Breast (tissue), 4 donors: ENCODE data around the gene ZZZ3.

DNA sequence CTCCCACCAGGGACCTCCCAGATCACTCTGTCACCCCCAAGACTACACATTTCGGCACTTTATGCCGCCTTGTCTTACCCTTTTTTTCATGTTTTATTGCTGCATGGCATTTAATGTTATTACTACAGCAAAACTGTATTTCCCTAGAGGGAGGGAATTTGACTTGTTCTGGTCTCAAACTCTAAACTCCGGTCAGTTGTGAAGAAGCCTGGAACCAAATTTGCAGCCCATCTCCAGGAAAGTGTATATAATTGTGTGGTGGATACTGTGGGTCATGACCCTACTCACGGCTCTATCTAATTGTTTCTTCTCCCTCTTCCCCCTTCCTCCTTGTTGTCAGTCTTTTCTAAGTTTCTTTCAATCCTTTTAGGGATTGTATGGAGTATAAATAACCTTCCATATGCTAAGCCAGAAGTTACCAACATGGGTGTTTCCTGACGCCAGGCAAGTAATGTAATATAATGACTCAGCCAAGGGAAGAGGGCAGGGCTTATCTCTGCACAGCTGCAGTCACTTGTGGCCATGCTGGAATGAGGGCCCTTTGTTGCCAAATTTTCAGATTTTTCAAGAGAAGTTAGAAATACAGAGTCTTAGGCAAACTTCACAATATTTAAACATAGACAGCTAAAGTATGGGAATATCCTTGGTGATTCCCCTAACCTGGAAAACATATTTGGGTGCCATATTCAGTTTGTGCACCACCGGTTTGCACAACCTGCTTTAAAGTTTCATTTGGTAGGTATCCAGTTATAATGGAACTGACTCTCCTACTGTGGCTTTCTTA, 194.5 kb downstream of the ST6GALNAC3 start:
- PRO-cap, 3 experiments: no peak in any of the 3 experiments
- RRBS: no CpG with 5 or more reads among the region's 6 CpGs

GRCh38 chr1:76474017-76474527, 393.2 kb upstream of the ST6GALNAC5 start:
- PRO-cap, 3 experiments: no peak in any of the 3 experiments
- RRBS: no CpG with 5 or more reads among the region's 2 CpGs

DNA sequence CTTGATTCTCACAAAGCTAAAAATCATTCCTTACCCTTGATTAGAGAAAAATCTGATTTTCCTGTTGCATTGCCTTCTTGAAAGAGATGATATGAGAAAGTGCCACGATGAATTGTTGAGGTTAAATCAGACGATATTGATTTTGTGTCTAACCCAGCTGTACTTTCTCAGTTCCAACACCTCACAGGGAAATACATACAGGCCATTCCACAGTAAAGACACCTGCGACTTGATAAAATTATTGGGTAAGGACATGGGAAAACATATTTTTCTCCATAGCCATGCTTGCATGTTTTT, 255.5 kb upstream of the ST6GALNAC5 start:
- PRO-cap, 3 experiments: no peak in any of the 3 experiments
- RRBS: no CpG with 5 or more reads among the region's 3 CpGs

DNA sequence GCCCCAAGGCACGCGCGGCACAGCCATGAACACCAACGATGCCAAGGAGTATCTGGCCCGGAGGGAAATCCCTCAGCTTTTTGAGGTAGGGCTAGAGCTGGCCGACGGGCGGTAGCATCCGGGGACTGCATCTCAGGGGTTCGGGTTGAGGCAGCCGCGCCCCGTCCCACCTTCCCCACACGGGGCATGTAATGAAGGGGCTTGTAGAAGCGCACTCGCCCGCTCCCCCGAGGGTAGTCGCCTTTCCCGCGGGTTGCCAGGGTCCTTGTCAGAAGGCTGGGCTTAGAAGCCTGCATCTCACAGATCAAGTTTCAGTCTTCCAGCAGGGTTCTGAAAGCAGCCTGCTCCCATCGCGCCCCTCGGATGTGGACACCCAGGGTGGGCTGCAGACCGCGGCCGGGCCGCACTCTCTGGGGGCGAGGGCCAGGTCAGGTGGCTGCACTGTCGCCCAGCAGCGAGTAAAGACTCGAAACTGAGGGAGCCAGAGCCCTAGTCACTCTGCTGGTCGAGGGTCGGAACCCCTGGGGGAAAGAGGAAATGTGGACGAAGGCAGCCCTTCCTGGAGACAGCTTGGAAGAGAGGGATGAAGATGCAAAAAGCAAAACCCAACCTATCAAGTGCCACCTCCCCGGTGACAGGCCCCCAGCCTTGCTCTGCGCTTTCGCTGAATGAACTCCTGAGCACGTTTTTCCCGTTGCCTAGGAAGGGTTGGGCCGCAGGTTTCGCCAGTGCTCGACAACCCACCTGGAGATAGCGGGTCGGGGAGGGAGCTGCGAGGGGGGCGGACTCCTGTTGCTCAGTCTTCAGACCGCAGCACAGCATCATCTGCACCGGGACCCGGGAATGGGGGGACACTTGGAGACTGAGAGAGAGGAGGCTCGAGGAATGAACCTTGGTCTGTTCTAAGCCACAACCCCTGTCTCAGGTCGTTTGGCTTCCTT, 740 bp downstream of the AK5 start:
- PRO-cap, 3 experiments: no peak in any of the 3 experiments
- RRBS: 1% methylated on average over 9 of the region's 52 CpGs

- PRO-cap, 3 experiments: no peak in any of the 3 experiments
- RRBS: no CpG with 5 or more reads among the region's 9 CpGs
These were observed 131.2 kb downstream of the AK5 start for GRCh38 chr1:77412819-77413599.

GRCh38 chr1:77515395-77515911, 167.0 kb downstream of the ZZZ3 start:
- PRO-cap, 3 experiments: no peak in any of the 3 experiments
- RRBS: 17% methylated on average over 3 of the region's 9 CpGs

GRCh38 chr1:77681911-77682839, at the start of gene ZZZ3:
ZZZ3 (minus strand) TSS chr1:77682658.
- PRO-cap, 3 experiments: peak in 3 of 3 experiments; most common plus-strand start chr1:77682723 (in 1); most common minus-strand start chr1:77682647 (in 2)
- RRBS: 3% methylated on average over 8 of the region's 34 CpGs

DNA sequence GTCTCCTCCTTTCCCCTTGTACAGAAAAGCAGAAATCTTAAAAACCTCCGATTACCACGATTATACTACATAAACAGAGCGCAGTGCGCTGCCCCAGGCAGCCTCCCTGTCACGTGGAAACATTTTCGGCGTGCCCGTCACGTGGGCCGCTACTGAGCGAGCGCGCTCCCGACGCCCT, 271 bp upstream of the ZZZ3 start:
- PRO-cap, 3 experiments: peak in 3 of 3 experiments; most common minus-strand start position 115 of the sequence (in 3)
- RRBS: no CpG with 5 or more reads among the region's 15 CpGs

DNA sequence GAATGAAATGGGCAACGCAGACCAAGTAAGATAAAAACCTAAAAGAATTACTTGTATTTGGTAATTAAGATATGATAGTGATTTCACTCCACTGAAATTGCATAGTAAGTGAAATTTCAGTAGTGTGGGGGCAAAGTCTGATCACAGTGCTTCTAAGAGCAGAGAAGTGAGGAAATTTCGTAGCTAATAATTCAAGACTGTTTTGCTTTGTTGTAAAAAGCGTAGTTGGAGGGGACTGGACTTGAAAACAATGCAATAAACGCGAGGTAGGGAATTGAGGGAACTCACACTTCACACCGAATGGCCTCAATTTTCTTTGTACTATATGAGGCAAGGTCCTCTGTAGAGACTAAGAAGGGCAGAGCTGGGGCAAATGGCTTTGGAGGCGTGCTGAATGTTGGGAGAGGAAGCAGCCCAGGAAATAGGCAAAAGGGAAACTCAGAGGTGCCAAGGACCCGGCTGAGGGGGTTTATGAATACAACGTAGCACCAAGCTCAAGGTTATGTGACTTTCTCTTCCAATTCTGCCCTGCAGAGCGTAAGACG, 624 bp upstream of the GIPC2 start:
- PRO-cap, 3 experiments: no peak in any of the 3 experiments
- RRBS: no CpG with 5 or more reads among the region's 11 CpGs

DNA sequence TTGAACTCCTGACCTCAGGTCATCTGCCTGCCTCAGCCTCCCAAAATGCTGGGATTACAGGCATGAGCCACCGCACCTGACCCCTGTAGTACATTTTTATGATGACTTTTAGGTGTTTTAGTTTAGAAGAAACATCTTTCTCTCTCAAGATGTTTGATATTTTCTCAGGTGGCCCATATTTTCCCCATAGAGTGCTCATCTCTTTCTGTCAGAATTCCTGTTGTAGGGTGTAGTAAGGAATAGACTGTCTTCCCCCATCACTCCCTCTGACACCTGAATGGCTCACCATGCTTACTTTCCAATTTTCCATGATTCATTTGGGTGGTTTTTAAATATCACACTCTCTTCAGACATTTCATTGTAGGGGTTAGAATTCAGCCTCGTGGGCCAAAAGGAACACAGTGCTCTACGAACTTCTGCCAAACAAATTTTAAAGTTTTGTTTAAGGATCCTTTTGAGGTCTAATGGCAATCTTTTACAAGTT, 24.0 kb downstream of the GIPC2 start:
- PRO-cap, 3 experiments: no peak in any of the 3 experiments
- RRBS: no CpG with 5 or more reads among the region's 3 CpGs

GRCh38 chr1:78121672-78122479, 76.1 kb downstream of the GIPC2 start:
- PRO-cap, 3 experiments: no peak in any of the 3 experiments
- RRBS: no CpG with 5 or more reads among the region's 4 CpGs

DNA sequence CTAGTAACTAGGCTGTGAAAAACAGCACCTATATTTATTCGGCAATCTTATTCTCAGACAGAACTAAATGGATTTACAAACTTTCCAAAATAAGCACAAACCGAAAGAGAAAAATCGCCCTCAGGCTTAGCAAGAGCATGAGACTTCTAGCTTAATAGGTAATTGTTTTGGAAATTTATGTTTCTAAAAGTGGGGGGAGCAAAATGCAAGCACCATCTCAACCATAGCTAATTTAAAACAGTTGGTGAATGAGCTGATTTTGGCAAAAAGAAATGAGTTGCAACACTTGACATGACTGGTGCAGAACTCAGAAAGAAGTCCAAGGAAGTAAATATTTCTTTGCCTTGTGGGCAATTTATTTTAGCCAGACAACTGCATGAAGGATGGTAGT, 71.5 kb upstream of the PTGFR start:
- PRO-cap, 3 experiments: no peak in any of the 3 experiments
- RRBS: no CpG with 5 or more reads among the region's 3 CpGs

GRCh38 chr1:78642046-78642697, 7.5 kb upstream of the IFI44 start:
- PRO-cap, 3 experiments: no peak in any of the 3 experiments
- RRBS: no CpG with 5 or more reads among the region's 3 CpGs

DNA sequence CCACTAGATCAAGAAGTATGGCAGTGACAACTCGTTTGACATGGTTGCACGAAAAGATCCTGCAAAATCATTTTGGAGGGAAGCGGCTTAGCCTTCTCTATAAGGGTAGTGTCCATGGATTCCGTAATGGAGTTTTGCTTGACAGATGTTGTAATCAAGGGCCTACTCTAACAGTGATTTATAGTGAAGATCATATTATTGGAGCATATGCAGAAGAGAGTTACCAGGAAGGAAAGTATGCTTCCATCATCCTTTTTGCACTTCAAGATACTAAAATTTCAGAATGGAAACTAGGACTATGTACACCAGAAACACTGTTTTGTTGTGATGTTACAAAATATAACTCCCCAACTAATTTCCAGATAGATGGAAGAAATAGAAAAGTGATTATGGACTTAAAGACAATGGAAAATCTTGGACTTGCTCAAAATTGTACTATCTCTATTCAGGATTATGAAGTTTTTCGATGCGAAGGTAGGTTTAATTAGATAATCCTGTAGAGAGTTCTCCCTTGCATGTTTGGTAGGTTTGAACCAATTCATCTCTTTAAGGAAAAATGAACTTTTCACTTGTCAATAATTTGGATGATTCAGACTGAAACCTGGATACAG, 653 bp downstream of the IFI44 start:
- PRO-cap, 3 experiments: no peak in any of the 3 experiments
- RRBS: no CpG with 5 or more reads among the region's 6 CpGs

- PRO-cap, 3 experiments: no peak in any of the 3 experiments
- RRBS: no CpG with 5 or more reads among the region's 3 CpGs
These were observed 46.3 kb upstream of the ADGRL4 start for GRCh38 chr1:79052804-79053263.

- PRO-cap, 3 experiments: no peak in any of the 3 experiments
- RRBS: no CpG with 5 or more reads among the region's 1 CpG
These were observed 367.8 kb upstream of the ADGRL2 start for GRCh38 chr1:81432947-81433224.

- PRO-cap, 3 experiments: peak in 3 of 3 experiments; most common plus-strand start chr1:81802886 (in 2); most common minus-strand start chr1:81802736 (in 2)
- RRBS: 3% methylated on average over 13 of the region's 66 CpGs
These were observed 2.1 kb downstream of the ADGRL2 start for GRCh38 chr1:81802587-81803420.

DNA sequence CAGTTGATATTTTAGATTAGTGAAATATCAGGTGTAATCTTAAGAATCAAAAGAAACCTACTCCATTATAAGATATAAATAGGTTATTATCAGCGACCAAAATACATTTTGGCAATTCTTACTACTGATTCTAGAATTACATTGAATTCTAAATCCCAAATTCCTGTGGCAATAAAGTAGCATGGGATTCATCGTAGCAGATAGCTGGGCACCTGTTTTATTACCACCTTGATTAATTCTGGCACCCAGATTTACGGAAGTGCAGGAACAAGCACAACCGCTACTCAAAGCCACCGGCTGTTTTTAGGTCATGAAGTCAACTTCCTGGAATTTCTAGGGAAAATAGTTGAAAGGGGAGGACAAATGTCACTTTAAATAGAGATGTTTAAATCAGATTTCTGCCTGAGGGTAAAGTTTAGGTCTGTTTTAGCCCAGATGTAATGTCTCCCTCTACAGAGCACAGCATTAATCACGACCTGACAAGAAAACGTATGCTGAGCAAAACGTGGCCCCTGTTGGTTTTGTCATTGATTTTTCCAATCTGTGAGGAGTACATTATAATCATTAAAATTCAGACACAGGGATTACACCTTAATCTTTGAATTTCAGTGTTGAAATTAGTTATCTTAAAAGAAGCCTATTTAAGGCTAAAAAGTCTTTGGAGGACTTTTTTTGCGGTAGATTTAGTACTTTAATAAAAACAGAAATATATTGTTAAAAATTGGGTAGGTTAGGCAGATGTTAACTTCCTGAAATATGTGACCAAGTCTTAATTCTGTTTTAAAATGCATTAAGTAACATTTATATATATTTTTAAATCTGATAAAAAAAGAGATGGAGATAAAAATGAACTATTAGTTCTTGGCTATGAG, 8.1 kb downstream of the ADGRL2 start:
- PRO-cap, 3 experiments: no peak in any of the 3 experiments
- RRBS: no CpG with 5 or more reads among the region's 9 CpGs

DNA sequence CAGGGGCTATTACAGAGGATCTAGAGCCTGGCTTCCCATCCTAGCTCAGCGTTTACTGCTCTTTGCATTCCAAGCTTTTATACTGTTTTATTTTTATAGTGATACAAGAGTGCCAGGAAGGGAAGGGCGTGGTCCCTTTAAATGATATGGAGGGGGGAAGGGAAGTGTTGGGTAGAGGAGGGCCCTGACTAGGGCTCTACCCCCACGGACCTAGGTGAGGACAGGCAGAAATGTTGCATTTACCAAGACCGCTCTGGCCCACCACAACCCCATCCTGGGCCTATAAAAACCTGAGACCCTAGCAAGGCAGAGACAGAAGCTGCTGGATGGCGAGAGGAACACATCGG, 1026.0 kb downstream of the TTLL7 start:
- PRO-cap, 3 experiments: no peak in any of the 3 experiments
- RRBS: no CpG with 5 or more reads among the region's 6 CpGs

- PRO-cap, 3 experiments: no peak in any of the 3 experiments
- RRBS: no CpG with 5 or more reads among the region's 36 CpGs
These were observed 735.1 kb downstream of the TTLL7 start for GRCh38 chr1:83263570-83264474.